M059J (cell line): Measurements from ENCODE around the gene NRN1.

GRCh38 chr6:6006418-6007169 lies at the start of gene NRN1:
NRN1 (minus strand) TSS chr6:6006925.
- RAMPAGE, long total RNA, result start-site peak on the minus strand at chr6:6006831-6006912, 79 and 16 reads in 2 replicates

GRCh38 chr6:6395896-6396191 lies 75.4 kb upstream of the F13A1 start:
- RAMPAGE, long total RNA, result no peak

- RAMPAGE, long total RNA, result no peak
Measured at GRCh38 chr6:6592838-6593382, 4.4 kb downstream of the LY86 start.

DNA sequence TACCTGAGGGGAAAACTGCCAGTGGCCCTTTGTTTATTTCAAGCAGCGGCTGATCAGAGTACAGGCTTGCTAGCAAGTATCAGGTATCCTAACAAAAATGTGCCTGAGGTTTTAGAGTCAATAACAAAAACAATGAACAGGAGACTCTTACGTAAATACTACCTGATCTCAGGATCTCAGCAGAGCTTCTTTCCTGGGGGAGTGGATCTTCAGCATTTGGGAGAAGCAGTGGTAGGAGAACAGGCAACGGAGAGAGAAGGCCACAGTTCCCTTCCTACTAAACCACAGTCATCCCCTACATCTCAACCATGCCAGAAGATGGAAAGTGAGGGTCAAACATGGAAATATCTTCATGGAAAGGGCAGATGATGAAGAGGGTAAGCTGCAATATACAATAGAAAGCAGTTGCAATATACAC lies 12.5 kb downstream of the LY86 start:
- RAMPAGE, long total RNA, result no peak

DNA sequence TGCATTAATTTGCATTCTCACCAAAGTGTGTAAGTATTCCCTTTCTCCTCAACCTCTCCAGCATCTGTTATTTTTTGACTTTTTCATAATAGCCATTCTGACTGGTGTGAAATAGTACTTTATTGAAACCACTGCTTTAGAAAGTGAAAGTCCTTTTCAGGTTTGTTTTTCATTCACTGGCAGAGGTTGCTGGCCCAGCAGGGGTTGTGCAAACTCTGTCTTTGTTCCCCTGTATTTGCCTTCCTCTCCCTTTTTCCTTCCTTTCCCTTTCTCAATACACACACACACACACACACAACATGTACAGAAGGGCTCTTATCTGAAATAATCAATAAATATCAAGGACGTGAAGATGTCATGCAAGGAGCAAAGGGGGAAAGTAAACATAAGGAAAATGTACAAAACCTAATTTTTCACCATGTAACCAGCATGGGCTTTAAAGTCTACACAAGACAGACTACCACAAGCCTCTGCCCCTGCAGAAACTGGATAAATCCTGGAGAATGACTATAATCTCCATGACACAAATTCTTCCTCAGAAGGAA lies 99.8 kb downstream of the LY86 start:
- RAMPAGE, long total RNA, result no peak

GRCh38 chr6:6689273-6689896 lies 100.9 kb downstream of the LY86 start:
- RAMPAGE, long total RNA, result no peak

GRCh38 chr6:6723599-6723935 lies 135.0 kb downstream of the LY86 start:
- RAMPAGE, long total RNA, result no peak

DNA sequence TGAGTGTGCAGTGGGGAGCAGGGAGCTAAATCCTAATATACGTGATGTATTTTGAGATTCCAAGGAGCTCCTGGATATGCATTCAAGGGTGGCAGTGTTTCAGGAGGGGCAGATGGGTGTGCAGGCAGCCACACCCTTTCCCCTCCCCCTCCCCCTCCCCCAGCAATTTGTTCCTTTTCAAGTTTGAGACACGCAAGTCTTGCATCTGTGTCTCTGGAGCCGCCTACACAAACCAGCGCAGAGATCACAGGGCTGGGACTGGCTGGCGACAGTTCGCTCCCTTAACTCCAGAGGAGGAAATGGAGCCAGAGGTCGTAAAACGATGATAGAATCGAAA lies 163.0 kb downstream of the LY86 start:
- RAMPAGE, long total RNA, result no peak

GRCh38 chr6:6790830-6791072 lies 202.2 kb downstream of the LY86 start:
- RAMPAGE, long total RNA, result no peak

- RAMPAGE, long total RNA, result no peak
Measured at GRCh38 chr6:6800908-6801262, 212.4 kb downstream of the LY86 start.

GRCh38 chr6:6808957-6809393 lies 220.5 kb downstream of the LY86 start:
- RAMPAGE, long total RNA, result no peak

DNA sequence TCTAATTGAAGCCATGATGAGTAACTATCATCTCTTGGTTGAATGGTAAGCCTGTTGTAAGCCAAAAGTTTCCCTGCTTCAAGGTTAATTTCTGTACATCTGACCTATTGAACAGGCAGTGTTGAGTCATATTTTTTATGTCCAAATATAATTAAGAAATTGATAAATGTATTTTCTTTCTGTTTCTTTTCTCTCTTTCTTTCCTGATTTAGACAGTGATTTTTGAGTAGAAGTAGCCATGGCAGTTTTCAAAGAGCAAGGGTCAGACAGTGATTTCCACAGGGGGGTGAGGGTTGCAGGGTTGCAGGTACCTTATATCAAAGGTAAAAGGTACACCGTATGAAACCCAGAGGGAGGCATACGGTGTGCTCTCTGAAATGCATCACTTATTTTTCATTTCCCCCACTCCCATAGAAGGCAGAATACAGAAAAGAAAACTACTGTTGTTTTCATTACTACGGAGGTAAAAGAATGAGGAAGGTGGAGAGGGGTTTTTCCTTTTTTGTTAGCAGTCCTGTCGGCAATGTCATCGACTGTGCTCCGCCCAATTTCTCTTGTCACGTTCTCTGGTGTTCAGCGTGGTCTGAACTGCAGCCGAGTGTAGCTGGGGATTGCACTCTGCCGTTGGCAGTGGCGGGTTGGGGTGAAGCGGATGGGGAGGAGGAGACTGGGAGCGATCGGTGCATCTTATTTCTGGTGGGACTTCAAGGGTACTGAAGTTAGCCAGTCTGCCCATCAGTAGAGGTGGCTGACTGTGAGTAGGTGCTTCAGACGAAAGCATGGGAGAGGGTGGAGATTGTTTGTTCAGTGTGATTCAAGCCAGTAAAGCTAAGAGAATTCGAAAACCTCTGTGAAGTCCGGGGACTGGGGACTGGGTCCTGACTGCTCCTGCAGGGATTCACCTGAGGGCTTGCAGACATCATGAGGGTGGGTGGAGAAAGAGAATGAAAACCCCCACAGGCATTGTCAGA lies 4.8 kb downstream of the RREB1 start:
- RAMPAGE, long total RNA, result no peak

DNA sequence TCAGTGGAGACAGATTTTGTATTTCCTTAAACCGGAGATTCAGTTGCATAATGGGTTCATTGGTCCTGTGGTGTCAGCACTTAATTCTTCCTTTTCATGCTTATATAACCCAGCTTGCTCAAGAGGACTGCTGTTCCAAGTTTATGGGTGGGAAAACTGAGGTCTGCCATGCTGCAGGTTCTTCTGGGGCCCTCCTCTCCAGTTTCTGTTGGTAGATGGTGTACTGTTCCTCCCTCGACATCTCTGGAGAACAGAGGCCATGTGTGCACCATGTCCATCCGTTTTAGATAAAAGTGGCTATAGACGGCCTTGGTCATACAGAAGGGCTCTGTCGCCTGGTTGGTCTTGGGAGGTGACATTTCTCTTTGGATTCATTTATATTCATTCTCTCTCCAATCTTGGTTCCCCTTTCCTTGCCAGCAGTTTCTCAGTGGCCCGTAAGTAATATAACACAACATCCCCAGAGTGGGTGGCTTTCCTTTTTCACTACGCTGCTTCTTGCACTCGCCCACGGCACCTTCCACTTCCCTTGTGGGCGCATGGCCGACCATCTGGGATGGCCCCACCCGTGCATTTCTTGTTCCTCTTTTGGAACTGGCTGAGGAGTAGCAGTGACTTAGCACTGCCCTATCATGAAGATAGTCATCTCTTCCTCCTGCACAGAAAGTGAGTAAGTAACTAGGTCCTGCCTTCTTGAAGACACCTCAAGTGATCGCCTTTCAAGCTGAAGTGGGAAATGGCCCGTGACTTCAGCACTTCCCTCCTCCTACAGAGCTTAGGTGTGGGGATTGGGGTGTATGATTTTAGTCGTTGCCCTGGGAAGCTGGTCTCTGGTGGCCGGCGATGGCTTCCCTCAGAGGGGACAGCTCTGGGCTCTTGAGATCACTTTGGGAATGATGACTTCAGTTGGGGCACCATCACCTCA lies 94.2 kb downstream of the RREB1 start:
- RAMPAGE, long total RNA, result no peak

GRCh38 chr6:7203777-7204648 lies 96.3 kb downstream of the RREB1 start:
- RAMPAGE, long total RNA, result no peak

DNA sequence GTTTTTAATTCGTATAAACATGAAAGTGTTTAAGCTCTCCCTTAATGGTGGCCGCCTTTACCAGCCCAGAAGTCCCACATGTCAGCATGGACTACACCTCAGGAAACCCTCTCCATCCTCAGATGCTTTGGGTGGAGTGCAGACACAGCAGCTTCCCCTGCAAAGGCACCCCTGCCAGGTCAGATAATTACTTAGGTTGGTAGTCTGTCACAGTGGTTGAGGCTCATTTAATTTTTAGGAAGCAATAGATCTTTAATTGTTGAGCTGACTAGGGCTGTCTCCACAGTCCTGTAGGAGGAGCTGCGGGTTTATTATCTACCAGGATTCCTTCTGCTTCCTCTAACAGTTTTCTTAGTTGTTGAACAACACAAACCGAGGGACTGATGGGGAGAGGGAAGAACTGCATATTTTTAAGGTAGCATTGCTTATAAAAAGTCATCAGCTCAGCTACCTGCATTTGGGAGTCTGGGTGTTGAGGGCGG lies 69.9 kb downstream of the SSR1 start:
- RAMPAGE, long total RNA, result no peak

DNA sequence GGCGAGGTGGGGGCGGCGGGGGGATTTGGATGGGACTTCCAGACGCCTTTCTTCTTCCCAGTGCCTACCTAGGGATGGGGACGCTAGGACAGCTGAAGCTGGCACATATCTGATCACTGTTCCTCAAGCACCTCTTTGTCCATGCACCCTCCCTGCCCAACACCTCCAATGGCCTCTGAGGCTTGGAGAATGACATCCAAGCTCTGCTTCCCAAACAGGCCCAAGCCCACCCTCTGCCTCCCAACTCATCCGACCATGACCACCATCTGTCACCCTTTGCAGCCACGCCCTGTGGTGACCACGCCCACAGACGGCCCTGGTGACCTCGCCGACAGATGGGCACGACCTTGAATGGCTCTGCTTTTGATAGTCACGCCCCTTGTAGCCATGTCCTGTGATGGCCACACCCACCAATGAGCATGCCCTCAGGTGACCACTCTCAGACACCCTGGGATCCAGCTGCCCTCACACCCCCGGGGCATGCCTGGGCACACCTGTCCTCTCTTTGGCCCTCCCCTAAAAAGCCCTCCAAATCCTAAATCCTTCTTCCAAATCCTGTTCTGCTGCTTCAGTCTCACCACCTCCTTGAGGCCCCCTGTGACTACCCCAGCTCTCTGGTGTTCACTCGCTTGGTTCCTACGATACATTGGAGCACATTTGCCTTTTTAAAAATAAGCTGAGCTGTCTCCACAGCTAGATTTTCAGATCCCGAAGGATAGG lies 51.0 kb downstream of the SSR1 start:
- RAMPAGE, long total RNA, result no peak

DNA sequence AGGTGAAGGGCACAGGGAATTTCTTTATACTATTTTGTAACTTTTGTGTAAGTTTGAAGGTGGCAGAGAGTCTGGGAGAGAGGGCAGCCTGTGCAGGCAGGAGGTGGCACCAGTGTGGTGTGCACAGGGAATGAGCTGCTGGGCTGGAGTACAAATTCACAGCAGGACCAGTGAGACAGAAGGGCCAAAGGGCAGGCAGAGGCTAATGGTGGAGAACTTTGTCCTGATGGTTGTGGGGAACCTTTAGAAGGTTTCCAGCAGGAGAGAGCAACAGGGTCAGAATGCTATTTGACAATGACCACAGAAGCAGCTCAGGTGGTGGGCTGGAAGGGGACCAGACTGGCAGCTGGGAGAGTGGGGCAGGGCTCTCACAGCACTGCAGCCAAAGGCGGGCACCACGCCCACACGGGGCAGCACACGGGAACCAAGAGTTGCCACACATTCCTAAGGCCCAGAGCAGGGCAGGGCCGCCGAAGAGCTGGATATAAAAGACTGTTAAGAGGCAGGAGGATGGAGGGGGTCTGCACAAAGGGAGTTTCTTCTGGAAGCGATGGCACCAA lies 42.1 kb downstream of the SSR1 start:
- RAMPAGE, long total RNA, result no peak

- RAMPAGE, long total RNA, result no peak
Measured at GRCh38 chr6:7289430-7290074, 23.4 kb downstream of the SSR1 start.

GRCh38 chr6:7328115-7328655 lies 15.2 kb upstream of the SSR1 start:
- RAMPAGE, long total RNA, result no peak

DNA sequence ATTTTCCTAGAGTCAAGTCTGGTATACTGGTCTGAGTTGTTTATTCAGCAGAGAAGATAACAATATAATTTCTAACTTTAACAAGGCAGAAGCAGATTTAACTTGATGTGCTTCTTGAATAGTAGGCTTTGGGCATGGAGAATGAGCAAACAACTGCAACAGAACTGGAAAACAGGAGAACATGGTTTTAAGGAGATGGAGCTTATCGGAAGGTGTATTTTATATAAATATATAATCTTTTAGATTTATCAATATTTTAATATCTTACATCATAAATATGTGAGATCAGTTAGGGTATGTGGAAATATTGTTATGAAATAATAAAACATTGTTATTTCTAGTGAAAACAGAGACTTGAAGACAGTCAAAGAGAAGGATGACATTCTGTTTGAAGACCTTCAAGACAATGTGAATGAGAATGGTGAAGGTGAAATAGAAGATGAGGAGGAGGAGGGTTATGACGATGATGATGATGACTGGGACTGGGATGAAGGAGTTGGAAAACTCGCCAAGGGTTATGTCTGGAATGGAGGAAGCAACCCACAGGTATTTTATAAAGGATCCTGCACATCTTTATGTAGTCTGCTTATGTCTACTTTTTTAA lies 3.3 kb downstream of the RIOK1 start:
- RAMPAGE, long total RNA, result no peak